ENCODE data around the gene IQCF6.

DNA sequence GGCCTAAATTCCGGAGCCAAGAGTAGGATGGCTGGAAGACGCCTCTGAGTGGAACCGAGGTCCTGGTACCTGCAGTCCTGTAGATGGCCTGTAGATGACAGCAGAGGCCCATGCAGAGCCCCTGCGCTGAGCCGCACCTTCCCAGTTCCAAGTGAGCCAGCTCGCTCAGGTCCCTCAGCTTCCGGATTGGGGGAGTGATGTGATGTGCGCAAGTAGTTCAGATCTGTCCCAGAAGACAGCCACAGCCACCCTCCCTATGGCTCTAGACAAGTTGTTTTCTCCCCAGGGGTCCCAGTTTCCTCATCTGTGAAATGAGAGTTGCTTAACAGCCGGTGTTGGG lies 965 bp upstream of the MAPKAPK3 start:
- PRO-cap = no peak

- PRO-cap = no peak
Observed at GRCh38 chr3:50617894-50618746, 1.2 kb downstream of the MAPKAPK3 start.

- PRO-cap = no peak
Observed at GRCh38 chr3:51670023-51670769, 856 bp upstream of the TEX264 start.

GRCh38 chr3:51779003-51779315 lies at the start of gene IQCF6:
IQCF6 (minus strand) TSS chr3:51779237.
- PRO-cap = no peak

GRCh38 chr3:51967713-51968455 lies 630 bp upstream of the PCBP4 start:
- PRO-cap = unidirectional peak, minus-strand start at chr3:51967837; unidirectional peak, minus-strand start at chr3:51968059

GRCh38 chr3:51968456-51968837 lies 1.2 kb upstream of the PCBP4 start:
- PRO-cap = no peak

GRCh38 chr3:51975623-51976254 lies 875 bp downstream of the ABHD14A start:
- PRO-cap = no peak

DNA sequence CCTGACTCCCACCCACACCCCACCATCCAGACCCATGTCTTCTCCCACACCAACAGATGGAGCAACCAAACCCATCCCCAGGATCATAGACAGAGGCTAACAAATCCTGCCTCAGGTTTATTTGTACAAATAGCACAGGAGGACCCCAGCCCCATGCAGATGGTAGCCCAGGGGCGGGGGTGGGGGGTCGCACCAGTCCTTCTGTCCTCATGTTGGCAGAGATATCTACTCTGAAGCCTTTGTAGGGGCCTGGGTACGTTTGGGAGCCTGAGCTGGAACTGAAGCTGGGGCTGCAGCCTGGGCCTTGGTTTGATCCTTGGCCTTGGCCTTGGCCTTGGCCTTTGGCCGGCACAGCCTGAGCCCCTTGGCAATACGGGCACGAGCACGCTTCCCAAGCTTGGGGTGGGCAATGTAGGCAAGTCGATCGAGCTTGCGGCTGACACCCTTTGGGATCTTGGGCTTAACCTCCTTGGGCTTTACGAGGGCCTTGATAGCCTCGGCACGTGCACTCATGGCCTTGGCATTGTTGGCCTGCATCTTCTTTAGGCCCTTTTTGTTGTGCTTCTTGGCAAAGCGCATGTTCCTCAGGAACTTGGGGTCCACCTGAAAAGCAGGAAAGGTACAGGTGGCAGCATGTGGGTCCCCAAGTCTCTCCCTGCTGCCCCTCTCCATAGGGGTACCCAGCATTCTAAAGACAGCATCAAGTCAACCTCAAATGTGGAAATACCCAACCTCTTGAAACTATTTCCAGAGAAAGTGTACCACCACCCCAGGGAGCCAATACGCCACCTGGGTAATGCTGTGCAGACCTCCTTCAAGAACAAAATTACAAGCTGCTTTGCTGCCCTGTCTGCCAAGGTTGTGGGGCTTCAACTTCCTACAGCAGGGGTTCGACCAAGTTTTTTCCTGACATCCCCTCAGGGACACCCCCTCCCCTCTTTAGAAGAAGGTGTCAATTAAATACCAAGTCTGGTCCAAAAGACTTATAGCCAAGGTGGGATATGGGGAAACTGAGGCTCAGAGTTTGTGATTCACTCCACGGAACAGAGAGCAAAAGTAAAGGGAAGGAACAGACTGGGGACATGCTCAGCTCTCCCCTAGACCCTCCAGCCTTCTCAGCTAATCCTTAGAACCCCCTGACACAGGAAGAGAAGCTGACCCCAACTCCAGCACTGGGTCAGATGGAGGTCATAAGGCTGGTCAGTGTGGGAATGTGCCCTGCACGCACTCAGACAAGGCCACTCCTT lies 1.7 kb downstream of the RPL29 start:
- PRO-cap = no peak

- PRO-cap = no peak
Observed at GRCh38 chr3:52017598-52018088, 21.9 kb upstream of the RPL29 start.

DNA sequence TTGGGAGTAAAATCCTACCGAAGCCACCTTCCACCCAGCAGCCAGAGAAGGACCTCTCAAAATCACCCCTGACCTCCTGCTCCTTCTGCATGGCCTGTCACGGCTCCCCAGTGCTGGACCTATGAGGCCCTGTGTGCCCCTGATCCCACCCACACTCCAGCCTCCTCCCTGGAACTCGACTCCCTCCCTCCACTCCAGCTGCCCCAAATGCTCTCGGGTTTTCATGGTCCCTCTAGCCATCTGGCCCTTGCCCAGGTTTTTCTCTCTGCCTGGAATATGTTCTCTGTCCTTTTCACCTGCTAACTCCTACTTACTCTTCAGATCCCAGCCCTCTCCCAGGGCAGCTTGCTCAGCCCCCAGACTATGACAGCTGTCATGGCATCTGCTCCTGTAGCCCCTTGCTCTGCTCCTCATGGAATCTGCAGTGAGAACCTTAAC lies 30.3 kb upstream of the RPL29 start:
- PRO-cap = no peak

DNA sequence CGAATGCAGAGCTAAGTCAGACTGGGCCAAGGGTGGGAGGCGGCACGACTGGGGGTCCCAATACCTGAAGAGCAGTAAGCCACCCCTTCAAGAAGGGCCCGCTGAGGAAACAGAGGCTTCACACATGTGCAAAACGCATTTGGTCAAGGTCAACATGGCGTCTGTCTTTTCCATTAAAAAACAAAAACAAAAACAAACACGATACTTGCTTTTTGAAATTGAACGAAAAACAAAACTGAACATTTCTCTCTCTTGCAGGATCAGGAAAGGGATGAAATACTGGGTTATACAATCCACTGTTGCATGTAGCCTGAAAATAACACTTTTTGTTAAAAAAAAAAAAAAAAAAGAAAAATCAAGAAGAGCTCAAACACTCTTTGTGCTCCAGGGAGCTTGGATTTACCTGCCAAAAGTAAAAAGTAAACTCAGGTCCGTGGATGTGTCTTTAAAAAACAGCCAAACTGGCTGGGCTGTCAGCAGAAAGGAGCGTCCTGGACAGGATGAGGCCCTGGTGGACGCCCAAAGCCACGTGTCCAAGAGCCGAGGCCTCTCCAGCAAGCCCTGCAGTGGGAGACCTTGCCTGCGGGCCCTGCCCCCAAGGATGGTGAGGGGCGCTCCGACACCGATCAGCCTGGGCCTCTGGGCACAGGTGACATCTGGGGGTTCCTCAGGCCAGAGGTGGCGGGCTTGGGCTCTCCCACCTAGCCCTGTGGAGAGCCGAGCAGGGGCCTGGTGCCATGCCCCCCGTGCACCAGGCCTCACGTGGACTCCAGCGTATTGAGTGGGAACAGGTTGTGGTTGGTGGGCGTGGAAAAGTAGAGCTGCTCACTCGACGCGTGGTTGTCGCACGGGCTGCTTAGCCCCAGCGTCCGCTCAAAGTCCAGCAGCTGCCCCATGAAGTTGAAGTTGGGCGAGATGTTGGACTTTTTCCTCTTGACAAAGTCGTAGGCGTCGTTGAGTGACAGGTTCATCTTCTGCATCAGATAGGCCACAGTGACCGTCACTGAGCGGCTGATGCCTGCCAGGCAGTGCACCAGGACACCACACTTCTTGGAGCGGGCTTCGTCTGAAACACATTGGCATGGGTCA lies 6.0 kb downstream of the DUSP7 start:
- PRO-cap = no peak

DNA sequence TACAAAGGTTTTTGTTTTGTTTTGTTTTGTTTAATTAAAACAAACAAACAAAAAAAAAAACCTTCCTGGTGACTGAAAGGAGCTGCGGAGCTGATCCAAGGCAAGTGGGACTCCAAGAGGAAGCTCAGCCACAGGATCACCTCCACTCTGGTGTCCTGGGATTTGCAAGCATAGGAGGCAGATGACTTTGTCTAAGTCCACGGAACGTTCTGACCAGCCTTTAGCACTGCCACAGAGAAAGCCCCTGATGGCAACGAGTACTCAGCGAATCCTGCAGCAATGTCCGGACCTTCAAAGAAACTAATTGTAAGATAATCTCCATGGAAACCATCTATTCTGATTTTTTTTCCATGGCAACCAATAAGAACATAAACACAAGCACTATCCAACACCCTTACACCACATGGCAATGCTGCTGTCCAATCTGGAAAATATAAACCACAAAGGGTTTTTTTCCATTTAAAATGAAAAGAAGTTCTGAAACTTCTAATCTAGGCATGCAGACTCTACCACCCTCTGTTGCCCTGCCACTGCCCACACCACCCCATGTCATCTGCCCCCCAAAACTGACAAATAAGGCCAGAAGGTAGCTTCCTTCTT lies 44.7 kb downstream of the POC1A start:
- PRO-cap = no peak

- PRO-cap = no peak
Observed at GRCh38 chr3:52130960-52131426, 23.2 kb downstream of the POC1A start.

DNA sequence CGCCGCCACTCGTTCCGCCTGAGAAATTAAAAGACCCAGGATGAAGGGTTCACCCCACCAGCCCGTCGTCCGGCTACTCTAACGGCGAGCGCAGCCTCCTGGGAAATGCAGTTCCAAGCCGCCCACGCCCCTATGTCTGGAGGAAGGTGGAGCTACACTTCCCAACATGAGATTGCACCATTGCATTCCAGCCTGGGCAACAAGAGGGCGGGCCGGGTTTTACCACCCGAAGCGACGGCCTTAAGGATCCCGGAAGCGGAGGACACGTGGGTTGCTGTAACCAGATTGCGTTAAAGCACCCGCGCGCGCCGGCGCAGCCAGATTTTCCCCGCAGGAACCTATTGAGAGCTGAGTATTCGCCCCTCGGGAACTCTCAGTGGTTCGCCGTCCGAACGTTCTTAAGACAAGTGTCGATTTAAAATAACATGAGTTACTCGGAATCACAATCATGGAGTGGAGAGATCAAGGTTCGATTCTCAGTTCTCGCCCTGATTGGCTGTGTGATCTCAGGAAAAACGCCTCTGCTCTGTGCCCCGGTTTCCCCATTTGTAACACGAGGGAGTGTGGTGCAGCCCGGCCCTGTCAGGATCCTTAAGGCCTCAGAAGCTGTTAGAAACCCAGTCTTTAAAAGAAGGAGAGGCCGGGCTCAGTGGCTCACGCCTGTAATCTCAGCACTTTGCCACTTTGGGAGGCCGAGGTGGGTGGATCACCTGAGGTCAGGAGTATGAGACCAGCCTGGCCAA lies 575 bp upstream of the POC1A start:
- PRO-cap = bidirectional peak, plus-strand start at position 320 of the sequence, minus-strand start at position 80 of the sequence

GRCh38 chr3:52177414-52178094 lies 20.4 kb upstream of the ALAS1 start:
- PRO-cap = no peak

DNA sequence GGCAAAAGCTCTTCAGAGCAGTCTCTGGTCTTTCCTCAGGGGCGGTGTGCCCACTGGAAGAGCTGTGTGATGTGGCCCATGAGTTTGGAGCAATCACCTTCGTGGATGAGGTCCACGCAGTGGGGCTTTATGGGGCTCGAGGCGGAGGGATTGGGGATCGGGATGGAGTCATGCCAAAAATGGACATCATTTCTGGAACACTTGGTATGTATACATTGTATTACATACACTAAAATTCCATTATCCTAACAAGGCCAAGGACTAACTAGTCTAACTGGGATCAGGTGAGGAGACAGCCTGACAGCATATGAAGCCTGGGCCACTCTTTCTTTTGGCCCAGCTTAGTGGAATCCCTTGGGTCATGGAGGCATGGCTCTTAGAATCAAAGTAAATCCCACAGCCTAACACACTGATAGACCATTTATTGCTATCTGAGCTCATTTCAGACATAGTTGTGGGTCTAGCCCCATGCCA lies 10.1 kb downstream of the ALAS1 start:
- PRO-cap = no peak

GRCh38 chr3:52209962-52211029 lies 12.3 kb downstream of the ALAS1 start:
- PRO-cap = no peak

DNA sequence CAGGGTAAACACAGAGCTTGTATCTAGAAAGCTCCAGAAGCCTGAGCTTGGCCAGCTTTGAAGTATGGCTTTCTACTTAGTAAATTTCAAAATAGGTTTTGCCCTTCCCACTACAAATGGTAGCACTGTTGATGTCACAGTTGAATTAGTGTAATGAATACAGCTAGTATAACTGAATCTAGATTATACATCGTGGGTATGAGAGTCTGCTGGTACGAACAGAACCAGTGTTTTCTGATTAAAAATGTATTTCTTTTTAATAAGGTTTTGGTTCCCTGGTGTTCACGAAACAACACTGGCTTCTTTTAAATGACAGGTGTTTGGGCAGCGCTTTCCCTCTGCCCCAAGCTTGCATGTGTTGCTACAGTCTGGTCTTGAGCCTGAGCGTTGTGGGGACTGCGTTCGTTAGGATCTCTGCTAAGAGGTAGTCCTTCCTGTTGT lies 13.6 kb downstream of the TLR9 start:
- PRO-cap = no peak

DNA sequence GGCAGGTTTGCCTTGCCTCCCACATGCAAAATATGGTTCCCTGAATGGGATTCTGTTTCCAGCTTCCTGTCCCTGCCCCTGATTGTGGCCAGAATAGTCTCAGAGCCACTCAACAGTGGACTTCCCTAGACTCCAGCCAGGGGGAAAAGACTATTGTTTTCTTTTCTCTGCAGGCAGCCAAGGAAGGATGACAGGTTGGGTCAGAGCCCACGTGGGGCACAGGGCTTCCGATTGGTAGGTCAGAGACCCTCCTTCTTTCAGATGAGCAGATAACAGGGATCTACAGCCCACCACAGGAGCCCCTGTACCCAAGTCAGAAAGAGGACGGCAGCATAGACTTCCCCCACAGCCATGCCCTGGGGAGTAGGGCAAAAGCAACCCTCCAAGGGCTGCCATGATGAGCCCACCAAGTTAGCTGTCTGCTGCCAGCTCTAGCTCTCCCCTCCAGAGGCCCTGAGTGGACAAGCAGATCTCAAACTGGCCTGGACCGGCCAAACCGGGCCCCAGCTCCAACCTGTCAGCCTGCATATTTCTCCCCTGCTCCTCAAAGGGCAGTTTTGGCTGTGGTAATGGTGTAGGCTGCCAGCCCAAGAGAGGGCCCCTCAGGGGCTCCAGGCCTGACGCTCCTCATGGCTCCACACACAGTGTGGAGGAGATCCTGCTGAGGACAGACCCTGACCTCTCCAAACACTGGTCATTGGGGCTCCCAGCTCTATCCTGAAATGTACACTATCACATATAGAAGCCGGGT lies 6.3 kb downstream of the TLR9 start:
- PRO-cap = no peak

- PRO-cap = no peak
Observed at GRCh38 chr3:52248845-52249412, 3.4 kb downstream of the PPM1M start.